Skeletal muscle satellite cell (primary cell): Measurements from ENCODE around the genes SPATA31C2, NXNL2 and CKS2.

GRCh38 chr9:87499192-87499581, 1.5 kb downstream of the DAPK1 start:
- CAGE, long polyA plus RNA: no peak

GRCh38 chr9:87657154-87657688, 68.7 kb upstream of the CTSL start:
- CAGE, long polyA plus RNA: no peak

DNA sequence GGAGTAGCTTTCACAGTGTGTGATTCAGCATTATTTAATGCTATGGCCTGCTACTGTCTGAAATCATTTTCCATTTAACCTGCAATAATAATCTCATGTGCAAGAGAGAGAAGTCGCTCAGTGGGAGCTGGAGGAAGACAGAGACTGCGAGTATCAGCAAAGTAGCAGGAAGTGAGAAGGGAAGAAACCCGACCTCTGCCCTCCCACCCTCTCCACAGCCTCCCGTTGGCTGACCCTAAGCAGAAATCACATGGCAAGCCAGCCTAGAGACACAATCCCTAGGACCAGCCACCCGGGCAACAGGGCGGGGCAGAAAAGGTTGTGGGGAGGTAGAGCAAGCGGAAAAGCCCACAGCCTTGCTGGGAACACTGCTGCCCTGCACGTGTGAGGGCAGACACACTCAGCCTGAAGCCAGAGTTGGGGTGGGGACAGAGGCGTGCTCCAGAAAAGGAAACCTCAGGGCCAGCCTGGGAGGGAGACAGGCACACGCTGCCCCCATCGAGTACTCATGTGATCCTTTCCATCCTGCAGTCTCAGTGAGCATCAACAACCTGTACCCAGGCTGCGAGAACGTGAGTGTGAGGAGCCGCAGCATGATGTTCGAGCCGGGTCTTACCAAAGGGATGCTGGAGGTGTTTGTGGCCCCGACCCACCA, 39.8 kb upstream of the CTSL start:
- CAGE, long polyA plus RNA: no peak

DNA sequence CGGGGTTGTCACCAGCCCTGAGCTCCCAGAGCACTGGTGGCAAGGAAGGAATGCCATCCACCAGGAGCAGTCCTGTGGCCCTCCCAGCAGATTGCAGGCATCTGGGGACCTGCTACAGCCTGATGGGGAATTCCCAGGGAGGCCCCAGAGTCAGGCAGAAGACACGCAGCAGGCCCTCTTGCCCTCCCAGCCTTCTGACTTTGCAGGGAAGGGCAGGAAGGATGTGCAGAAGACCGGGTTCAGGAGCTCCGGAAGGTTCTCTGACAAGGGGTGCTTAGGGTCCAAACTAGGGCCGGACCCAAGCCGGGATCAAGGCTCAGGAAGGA, 3.6 kb downstream of the SPATA31E1 start:
- CAGE, long polyA plus RNA: no peak

DNA sequence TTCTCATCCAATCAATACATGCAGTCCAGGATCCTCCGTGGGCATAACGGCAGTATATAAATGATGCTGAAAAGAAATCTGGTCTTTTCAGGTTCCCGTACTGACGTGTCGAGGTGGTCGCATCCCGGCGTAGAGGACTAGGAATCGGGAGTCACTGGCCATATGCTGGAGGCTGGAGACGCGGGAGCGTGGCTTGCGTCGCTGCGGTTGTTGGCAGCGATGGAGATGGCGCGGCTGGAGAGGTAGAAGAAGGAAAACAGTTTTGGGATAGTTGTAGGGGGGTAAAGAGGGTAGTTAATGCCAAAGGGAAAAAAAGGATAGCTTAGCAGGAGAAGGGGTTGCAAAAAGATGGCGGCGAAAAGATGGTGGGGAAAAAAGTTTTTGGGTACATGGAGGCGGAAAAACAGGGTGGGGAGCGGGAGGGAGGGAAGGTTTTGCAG, 16.5 kb upstream of the ENSG00000283205 start:
- CAGE, long polyA plus RNA: no peak

DNA sequence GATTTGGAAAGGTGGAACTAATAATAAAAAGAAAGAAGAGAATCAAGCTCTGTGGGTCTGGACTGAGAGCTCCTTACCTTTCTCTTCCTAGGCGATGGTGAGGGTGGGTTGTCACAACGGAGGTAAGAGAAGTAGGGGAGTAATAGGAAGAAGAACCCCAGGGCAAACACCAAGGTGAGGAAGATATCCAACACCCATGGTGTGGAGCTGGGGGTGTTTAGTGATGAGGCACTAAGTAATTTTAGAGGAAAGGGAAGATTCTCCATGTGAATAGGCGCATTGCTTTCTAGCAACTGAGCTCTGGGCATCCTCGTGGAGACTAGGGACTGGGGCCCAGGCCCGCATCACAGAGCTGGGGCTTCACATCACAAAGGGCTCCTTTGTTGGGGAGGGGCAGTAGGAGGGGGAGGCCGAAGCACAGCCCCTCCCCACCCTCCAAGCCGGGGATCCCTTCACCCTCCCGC, at the start of gene SPATA31C2:
TSS of gene SPATA31C2 (minus strand) at position 295 of the 464 bp plus-strand sequence.
- CAGE, long polyA plus RNA: no peak

- CAGE, long polyA plus RNA: no peak
These were observed at the start of gene NXNL2 for GRCh38 chr9:88535034-88535308. Gene NXNL2, plus strand, starts transcription at chr9:88535178.

- CAGE, long polyA plus RNA: no peak
These were observed 39.9 kb downstream of the NXNL2 start for GRCh38 chr9:88574955-88575268.

GRCh38 chr9:88583791-88584610, 49.0 kb downstream of the NXNL2 start:
- CAGE, long polyA plus RNA: no peak

DNA sequence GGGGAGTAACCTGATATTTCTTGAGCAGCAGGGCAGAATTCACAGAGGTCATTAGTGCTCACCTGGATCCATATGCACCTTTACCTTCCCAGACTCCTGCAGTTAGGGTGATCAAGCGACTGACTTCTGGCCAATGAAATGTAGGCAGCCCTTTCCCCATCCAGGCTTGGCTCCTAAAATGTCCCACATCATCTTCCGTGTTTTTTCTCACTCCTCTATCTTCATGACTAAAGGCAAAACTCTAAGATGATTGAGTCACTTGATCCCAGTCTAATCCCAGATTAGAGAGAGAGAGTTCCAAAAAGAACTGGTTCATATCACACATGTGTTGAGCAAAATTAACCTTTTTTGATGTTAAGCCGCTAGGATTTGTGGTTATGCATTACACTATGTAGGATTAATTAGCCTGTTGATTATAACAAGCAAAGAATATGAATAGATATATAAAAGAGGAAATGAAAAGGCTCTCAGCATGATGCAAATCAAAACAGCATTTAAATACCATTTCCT, 187.8 kb upstream of the S1PR3 start:
- CAGE, long polyA plus RNA: no peak

GRCh38 chr9:88997900-88998099, 6.5 kb downstream of the S1PR3 start:
- CAGE, long polyA plus RNA: no peak

- CAGE, long polyA plus RNA: no peak
These were observed 31.2 kb downstream of the S1PR3 start for GRCh38 chr9:89022211-89023210.

DNA sequence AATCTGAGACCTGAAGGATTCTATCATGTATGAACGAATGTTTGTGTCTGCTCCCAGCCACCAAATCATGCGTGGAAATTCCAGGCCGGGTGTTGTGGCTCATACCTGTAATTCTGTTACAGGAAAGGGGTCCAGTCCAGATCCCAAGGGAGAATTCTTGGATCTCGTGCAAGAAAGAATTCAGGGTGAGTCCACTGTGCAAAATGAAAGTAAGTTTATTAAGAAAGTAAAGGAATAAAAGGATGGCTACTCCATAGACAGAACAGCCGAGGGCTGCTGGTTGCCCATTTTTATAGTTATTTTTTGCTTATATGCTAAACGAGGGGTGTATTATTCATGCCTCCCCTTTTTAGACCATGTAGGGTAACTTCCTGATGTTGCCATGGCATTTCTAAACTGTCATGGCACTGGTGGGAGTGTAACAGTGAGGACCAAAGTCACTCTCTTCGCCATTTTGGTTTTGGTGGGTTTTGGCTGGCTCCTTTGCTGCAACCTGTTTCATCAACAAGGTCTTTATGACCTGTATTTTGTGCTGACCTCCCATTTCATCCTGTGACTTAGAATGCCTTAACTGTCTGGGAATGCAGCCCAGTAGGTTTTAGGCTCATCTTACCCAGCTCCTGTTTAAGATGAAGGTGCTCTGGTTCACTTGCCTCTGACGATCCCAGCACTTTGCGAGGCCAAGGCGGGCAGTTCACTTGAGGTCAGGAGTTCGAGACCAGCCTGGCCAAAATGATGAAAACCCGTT, 2.1 kb upstream of the CKS2 start:
- CAGE, long polyA plus RNA: no peak

GRCh38 chr9:89311085-89311914, at the start of gene CKS2:
Gene CKS2, plus strand, starts transcription at chr9:89311195.
- CAGE, long polyA plus RNA: no peak

- CAGE, long polyA plus RNA: no peak
These were observed 18.9 kb downstream of the SECISBP2 start for GRCh38 chr9:89337115-89337784.

DNA sequence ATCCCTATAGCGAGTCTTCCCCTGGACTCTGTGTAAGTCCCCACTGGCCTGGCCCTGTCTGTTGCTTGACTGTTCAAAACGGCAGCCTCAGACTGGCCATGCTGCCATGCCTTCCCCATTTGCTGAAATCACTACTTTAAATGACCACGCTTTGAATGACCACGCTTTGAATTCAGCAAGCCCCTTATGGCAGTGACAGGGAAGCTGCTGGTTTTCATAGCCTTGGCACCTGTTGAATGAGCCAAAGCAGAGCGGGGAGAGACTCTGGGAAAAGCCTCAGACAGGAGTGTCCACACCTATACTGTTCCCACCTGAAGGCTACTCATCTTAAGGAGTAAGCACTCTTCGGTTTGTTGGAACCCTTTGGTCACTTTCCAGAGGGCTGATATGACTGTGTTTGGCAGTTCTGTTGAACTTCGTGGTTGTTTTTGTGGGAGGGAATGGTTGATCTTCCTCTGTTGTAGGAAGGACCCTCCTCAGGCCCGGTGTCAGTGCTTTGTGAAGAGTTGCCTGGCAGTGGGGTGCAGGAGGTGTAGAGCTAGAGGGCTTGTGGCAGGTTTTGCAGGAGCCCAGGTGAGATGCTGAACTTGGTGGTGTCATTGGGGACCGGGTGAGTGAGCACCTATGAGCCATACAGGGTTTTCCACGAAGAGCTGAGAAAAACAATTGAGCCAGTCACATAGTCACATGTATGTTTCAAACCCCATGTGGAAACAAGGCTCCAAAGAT, 27.0 kb downstream of the SECISBP2 start:
- CAGE, long polyA plus RNA: no peak

- CAGE, long polyA plus RNA: no peak
These were observed 77.9 kb downstream of the SEMA4D start for GRCh38 chr9:89419994-89420370.

DNA sequence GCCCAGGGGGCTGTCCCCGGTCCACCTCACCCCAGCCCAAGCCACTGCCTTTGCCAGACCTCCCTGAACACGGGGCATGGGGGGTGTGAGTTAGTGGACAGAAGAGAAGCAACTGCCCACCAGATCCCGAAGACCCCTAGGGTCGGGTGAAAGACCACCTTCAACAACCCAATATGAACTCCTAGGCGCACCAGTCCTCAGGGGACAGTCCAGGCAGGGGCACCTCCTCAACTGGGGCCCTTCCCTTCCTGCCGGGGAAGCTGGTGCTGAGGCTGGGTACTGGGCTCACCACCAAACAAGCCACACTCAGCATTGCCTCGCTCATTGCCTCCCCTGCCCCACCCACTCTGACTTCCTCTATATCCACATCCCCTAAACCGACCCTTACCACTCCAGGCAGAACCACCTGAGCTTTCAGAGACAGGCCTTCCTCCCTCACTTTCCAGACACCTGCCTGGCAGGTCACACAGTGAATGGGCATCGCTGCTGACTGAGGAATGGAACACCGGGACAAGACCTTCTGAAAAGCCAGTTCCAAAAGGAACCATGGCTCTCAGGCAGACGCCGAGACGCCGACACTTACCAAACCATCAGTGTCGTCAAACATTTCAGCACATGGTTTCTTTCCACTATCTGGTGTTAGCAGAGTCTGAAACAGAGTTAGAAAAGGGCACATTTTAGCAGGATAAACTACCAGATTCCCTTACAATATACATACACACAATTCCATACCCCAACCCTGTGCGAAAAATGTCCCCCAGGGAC, 42.4 kb downstream of the SEMA4D start:
- CAGE, long polyA plus RNA: no peak

- CAGE, long polyA plus RNA: no peak
These were observed 18.3 kb downstream of the SEMA4D start for GRCh38 chr9:89479495-89480149.

- CAGE, long polyA plus RNA: no peak
These were observed 7.8 kb downstream of the SEMA4D start for GRCh38 chr9:89490016-89490568.